SJCRH30 (cell line): ENCODE results near the genes AURKC, ZNF548, ZNF17, ZNF416, ZNF552 and ZNF606.

DNA sequence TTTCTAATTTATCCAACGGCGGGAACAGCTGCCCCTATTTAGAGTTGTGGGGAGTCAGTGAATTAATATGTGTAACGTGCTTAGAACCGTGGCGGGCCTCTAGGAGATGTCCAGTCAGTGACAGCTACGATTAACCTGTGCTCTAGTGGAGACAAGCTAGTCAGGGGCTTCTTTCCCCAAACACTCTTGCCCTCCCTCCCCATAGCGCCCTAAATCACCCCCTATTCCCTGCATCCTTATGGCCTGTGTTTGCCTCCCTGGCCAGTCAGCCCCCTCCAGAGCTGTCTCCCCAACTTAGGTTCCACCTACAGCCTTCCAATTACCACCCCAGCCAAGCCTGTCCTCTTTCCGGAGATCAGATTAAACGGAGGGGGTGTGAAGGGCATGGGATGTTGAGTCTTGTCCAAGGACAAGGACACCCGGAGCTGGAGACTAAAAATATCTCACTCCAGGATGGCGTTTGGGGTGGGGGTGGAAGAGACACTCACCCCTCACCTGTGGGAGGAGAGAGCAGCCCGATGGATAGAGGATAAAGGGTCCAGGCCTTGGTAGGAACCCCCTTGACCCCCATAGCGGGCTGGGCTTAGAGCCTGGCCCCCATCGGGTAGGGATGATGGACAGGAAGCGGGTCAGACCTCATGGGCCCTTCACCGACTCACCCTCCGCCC, 5.8 kb downstream of the ZNF865 start:
- RAMPAGE, long total RNA: no peak

GRCh38 chr19:55641654-55642424, 1.0 kb downstream of the ZNF580 start:
- RAMPAGE, long total RNA: no peak

DNA sequence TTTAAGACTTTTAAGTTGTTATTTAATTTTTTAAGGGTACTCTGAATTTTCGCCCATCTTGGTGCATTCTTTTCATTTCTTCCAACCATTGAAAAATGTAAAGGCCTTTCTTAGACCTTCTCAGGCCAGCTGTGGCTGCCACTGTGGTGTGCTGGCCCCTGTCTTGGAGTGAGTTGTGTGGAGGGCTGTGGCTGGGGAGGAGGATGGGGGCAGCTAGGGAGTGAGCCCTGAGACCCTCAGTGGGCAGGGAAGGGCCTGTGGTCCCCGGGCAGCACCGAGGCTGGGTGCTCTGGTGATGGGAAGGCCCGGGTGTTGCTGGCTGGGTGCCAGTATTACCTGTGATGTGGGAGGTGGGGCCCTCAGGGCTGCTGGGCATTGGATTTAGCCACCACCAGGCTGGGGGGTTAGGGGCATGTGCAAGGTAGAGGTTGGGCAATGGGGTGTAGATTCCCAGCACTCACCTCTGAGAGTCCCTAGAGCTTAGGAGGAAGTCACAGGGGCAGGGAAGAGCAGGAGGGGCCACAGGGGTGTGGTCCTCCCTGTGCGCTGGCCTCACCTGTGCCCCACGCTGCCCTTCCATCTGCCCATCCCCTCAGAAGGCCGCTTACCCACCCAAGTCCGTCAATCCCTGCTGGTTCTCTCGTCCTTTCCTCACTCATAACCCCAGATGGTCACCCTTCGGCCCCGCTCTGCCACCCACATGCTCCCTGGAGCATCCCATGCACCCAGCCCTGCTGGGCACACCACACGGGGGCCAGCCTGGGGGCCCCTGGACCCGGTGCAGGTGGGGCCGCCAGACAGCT, 12.3 kb downstream of the EPN1 start:
- RAMPAGE, long total RNA: no peak

- RAMPAGE, long total RNA: no peak
Observed at GRCh38 chr19:55694396-55695026, 19.5 kb downstream of the EPN1 start.

DNA sequence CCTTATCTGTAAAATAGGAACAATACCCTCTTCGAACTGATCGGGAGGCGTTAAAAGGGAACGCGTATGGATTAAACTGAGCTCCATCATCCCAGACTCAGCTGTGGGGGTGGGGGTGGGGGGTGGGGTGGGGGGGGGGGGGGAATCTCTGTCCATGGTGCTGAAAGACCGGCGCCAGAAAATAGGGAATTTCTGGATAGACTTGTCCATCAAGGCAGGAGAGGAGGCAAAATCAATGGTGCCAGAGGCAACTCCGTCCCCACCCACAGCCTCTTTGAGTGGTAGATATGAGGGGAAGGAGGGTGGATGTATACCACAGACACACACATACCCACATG, 37.5 kb downstream of the ZNF787 start:
- RAMPAGE, long total RNA: no peak

- RAMPAGE, long total RNA: no peak
Observed at GRCh38 chr19:56838663-56839514, 1.6 kb downstream of the PEG3 start.

DNA sequence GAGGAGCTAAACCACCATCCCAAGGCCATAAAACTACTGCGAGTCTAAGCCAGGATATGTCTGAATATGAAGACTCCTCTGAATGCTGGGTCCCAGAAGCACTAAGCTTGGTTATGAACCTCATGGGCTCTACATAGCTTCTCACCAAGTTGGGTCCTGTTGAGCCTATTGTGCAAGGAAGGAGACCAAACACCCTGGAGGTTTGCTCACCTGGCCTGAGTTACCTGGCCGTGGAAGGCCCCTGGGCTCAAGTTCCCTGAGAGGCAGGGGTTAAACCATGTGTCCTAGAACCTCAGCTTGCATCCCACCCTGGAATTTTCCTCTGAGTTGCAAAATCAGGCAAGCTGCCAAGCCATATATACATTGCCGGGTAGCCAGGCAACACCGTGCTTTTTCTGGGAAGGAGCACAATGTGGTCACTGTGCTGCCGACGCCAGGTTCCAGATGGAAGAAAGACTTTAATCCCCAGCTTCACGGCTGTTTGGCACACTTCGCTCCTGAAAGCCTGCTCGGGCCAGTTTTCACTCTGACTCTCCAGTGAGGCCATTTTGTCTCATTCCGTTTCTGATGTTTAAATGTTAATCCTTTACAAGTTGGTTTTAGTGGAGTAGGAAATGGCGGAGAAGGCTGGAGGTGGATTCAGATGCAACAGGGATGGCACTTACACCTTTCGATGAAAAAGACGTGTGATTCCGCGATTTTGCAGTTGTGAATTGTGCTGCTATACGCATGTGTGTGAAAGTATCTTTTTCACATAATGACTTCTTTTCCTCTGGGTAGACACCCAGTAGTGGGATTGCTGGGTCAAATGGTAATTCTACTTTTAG, 60.1 kb upstream of the PEG3 start:
- RAMPAGE, long total RNA: no peak

DNA sequence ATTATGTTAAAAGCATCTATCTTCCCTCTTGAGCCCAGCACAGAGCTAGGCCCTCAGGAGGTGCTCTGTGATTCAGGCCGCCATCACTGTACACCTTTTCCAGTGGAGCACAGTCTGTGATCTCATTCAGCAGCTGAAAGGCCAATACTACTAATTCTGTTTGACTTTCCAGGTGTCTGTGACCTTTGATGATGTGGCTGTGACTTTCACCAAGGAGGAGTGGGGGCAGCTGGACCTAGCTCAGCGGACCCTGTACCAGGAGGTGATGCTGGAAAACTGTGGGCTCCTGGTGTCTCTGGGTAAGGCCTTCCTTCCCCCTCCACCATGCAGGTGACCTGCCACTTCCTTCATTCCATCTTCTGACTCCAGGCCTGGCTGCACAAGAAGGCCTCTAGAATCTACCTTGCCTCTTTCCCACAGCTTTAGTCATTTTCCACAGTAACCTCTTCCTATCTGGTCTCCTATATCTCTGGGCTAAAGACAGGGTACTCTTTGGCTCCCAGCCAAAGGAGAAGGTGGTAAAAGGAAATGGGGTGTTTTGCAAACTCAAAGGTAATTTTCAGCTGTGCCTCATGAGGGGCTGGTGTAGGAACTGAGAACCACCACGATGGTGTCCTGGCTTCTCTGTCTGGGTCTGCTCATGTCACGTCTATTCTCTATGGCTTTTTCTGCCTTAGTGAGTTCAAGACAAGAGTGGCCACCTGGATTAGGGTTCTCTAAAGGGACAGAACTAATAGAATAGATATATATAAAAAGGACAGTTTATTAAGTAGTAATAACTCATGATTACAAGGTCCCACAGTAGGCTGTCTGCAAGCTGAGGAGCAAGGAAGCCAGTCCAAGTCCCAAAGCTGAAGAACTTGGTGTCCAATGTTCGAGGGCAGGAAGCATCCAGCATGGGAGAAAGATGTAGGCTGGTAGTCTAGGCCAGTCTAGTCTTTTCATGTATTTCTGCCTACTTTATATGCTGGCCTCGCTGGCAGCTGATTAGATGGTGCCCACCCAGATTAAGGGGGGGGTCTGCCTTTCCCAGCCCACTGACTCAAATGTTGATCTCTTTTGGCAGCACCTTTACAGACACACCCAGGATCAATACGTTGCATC, 2.8 kb downstream of the ZNF264 start:
- RAMPAGE, long total RNA: no peak

GRCh38 chr19:57230732-57231320, at the start of gene AURKC:
Gene AURKC (plus strand): TSS chr19:57231023.
- RAMPAGE, long total RNA: no peak

- RAMPAGE, long total RNA: no peak
Observed at GRCh38 chr19:57280903-57281323, 628 bp downstream of the ZNF460 start.

DNA sequence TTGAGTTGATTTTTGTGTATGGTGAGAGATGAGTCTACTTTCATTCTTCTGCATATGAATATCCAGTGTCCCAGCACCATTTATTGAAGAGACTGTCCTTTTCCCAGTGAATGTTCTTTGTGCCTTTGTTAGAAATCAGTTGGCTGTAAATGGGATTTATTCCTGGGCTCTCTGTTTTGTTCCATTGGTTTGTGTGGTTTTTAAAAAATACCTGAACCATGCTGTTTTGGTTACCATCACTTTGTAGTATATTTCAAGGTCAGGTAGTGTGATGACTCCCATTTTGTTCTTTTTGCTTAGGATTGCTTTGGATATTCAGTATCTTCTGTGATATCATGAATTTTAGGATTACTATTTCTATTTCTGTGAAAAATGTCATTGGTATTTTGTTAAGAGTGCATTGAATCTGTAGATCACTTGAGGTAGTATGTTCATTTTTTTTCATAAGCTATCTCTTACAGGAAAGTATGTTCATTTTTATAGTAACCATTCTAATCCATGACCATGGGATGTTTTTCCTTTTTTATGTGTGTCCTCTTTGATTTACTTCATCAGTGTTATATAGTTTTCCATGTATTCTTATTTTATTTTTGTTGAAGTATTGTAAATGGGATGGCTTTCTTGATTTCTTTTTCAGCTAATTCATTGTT, 14.9 kb downstream of the ZNF460 start:
- RAMPAGE, long total RNA: no peak

DNA sequence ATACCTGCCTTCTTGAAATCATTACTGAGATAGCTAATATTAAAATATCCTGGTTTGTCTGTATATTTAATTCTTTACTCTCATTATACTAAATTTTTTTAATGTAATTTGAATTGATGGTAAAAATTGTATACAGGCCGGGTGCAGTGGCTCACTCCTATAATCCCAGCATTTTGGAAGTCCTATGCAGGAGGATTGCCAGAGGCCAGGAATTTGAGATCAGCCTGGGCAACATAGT, 13.1 kb upstream of the ZNF543 start:
- RAMPAGE, long total RNA: no peak

- RAMPAGE, long total RNA: no peak
Observed at GRCh38 chr19:57389566-57390194, at the start of gene ZNF548. Gene ZNF548 (plus strand): TSS chr19:57389854.

GRCh38 chr19:57410723-57411779, at the start of gene ZNF17:
Gene ZNF17 (plus strand): TSS chr19:57411161.
- RAMPAGE, long total RNA: no peak

- RAMPAGE, long total RNA: no peak
Observed at GRCh38 chr19:57577981-57579224, at the start of gene ZNF416. Gene ZNF416 (minus strand): TSS chr19:57578911.

- RAMPAGE, long total RNA: no peak
Observed at GRCh38 chr19:57800694-57801216, 14.0 kb downstream of the ZNF552 start.

DNA sequence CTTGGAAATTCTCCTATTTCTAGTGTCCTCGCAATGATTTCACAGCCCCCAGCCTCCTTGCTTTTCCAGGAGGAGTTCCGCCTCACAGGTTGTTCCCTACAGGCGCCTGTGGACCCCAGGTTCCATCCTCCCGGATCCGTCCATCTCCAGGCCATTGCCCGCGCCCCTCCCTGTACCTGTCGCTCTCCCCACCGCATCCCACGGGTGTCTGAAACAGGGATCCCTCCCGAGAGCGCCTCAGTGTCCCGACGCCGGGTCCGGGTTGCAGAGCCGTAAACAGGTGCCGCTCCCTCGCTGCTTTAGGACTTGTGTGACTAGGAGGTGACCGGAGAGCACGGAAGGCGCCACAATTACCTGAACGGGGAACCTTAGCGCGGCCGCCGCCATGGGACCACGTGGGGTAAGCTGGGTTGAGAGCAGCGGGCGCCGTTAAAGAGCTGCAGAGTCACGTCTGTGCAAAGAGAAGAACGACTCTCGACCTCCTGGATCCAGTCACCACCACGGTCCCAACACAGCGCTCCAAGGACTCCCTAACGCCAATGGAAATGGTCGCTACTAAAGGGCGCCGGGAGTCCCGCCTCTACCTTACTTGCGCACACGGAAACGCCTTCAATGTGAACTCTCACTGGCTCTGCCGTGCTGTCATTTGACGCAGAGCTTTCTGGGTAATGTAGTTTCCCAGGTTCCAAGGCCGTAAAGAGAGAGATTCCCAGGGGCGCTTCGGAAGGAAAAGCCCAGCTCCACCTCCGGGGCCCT, at the start of gene ZNF552:
Gene ZNF552, minus strand, starts transcription at position 557 of the 756 bp plus-strand sequence.
- RAMPAGE, long total RNA: no peak

DNA sequence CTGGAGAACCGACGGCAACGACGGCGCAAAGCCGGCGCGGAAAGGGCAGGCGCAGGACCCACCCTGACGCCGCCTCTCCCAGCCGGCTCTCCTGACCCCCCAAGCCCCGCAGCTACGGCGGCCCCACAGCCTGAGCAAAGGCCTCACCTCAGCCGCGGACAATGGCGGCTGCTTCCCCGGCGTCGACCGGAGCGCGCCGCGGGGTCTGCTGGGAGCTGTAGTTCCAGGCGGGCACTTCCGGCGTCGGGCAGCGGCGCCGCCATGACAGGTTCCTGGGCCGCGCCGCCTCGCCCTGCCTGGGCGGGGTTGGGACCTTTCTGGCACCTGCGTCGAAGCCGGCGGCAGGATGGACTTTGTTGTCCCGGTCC, at the start of gene ZNF606:
Gene ZNF606, minus strand, starts transcription at position 188 of the 368 bp plus-strand sequence.
- RAMPAGE, long total RNA: no peak

- RAMPAGE, long total RNA: no peak
Observed at GRCh38 chr19:58059385-58060451, 636 bp downstream of the ZNF135 start.

DNA sequence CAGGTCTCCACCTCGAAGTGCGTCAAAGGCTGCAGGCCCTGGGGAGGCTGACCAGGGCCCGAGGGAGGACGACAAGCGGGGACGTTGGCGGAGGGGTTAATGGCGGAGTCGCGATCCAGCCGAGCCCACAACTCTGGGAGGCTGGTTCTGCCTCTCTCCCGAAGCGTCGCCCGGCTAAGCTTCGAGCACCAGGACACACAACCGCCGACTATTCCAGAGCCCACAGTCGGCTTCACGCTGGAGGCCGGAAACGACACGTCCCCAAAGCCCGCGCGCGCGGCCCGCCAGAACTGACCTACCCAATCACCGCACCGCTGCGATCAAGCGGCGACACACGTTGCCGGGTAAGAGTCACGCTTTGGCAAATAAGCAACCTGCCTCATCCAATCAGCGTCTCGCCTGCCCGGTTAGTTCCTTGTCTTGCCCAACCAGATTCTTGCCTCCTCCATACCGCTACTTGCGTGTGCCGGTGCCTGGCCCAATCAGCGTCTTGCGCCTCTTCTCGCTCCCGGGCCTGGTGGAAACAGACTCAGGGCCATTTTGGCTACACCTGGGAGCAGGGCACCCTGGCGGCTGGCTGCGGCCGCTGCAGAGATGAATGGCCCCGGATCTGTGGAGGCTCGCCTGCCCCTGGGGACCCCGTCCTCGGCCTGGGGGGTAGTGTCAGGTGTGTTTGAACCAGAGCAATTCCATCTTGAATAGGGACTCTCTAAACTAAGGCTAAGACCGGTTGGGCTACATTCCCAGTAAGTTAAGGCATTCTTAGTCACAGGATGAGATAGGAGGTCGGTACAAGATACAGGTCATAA, 11.7 kb upstream of the ZNF544 start:
- RAMPAGE, long total RNA: no peak